ENCODE measurements around the gene SYNGR2.

GRCh38 chr17:77242428-77242932 lies 38.8 kb upstream of the SEPTIN9 start:
- PRO-cap: no peak

DNA sequence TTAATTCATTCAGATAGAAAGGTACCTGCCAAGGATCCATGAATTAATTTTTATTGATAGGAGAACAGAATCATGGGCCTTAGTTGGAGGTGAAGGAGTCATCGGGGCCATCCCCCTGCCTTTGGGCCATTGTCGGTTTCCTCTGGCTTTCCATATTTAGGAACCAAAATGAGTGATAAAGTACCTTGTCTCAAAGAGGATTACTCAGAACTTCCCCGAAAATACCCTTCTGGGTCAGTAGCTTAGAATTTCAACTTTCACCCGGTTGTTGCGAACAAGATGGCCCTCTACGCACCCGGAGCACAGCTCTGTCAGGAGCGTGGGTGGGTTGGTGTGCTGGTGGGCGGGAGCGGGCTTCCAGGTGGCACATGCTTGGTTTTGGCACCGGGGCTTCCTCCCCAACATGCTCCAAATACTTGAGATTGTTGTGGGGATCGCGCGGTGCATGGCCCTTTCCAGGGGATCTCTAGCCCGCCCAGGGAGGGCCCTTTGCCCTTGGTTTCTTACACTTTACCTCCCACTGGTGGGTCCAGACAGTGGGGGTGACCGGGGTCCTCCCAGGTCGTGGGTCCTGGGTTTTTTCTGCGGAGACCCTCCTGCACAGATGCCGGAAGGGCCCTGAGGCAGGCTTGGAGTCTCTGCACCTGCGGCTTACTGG lies 1.3 kb downstream of the SEPTIN9 start:
- PRO-cap: no peak

GRCh38 chr17:77327546-77328114 lies 46.3 kb downstream of the SEPTIN9 start:
- PRO-cap: no peak

- PRO-cap: no peak
These were observed 71.2 kb downstream of the SEPTIN9 start for GRCh38 chr17:77352440-77352904.

DNA sequence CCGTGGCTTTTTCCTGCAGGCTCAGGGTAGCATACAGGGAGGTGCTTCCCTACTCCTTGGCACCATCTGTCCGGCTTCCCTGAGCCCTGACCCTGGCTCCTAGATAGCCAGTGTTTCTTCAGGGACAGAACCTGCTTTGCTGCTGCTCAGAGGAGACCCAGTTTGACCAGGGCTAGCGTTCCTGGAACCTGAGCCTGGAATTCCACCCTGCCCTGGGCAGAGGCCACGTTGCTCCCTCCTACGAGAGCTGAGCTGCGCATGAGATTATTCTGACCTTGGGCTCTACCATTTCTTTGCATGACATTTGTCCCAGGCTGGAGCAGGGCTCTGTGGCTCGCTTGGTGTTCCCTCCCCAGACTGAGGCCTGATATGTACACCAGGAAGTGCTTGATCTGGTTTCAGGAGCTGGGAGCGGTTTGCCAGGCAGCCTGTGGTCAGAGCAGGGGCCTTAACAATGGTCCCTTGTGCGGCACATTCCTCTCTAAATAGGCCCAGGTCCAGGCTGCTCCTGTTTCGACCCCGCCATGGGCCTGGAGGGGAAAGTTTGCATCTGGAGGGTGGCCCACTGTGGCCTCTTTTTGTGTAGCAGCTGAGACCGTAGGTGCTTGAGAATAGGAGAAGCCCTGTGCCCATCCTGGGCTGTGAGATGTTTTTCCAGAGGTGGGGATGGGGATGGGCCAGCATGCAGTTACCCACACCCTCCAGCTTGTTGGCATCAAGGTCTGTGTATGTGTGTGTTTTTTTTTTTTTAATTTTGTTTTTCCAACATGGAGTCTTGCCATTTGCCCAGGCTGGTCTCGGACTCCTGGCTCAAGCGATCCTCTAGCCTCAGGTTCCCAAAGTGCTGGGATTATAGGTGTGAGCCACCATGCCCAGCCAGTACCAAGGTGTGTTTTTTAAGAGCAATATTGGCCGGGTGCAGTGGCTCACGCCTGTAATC lies 113.3 kb downstream of the SEPTIN9 start:
- PRO-cap: no peak

DNA sequence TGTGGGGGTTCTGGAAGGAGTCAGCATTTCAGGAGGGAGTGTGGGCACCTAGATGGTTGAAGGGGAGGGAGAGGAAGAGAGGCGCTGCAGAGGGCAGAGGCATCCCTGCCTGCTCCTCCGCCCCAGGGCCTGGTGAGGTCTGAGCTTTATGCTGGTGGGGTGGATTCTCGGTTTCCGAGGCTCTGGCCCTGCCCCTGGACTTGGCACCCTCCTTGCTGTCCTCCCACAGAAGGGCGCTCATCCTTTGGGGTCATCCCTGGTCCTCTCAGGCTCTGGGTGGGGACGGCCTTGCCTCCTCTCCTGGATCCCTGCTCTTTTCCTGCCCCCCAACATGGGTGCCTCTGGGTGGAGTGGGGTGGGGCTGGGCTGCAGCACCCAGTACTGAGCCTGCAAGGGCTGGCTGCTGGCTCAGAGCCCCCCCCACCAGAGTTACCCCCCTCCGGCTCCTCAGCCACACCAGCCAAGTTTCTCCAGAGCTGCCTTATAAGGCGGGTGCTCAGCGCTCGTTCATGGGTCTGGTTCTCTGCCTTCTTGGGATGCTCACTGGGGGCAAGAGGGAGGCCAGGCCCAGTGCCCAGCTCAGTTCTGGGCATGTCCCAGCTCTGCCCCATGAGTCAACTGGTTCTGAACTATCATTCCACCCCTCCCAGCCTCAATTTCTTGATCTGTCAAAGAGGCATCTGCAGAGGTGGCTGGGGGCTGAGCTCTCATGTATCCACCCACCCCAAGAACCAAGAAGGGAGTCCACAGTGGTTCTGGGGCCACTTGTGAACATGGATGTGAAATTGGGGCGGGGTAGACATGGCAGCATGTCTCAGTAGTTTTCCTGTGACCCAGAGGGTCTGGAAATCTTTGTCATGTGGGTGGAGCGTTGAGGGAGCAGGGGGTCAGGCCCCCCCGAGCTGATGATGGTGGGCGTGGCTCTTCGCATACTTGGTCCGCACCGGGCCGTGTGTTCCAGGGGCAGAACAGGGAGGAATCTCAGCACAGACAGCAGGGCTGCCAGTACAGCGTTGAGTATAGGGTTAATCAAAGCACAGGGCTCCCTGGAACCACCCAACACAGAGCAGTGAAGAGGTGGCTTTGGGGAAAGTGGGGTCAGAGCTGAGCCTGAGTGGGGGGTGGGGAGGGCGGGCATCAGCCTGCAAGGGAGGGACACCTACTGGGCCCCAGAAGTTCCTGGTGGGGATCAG lies 126.7 kb downstream of the SEPTIN9 start:
- PRO-cap: no peak

GRCh38 chr17:77424866-77425750 lies 143.8 kb downstream of the SEPTIN9 start:
- PRO-cap: no peak

DNA sequence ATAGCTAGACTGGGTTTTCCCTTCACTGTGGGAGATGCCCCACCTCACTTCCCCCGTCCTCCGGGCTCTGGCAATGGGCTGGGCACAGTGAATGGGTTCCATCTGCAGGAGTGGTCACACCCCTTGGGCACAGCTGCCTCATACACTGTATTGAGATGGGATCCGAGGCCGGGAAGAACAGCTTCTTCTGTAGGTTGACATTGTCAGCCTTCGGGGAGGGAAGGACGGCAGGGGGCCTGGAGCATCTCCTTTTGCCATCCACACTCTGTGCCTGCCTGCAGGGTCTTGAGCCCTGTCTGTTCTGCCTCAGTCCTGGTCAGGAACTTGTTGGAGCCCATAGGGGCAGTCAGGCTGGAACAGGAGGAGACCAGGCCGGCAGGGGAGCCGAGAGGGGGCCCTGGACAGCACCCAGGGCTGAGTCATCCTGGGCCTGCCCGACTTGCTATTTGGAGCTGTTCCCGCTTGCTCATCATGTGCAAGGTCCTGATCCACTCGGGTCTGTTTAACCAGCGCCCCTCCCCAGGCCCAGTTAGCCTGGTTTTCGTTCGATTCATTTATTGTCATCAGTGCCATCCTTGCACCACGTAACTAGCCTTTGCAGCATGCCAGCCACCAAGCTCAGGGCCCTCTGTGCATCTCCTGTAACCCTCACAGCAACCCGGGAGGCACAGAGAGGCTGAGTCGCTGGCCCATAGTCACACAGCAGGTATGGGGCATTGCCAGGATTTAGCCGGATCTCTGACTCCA lies 146.3 kb downstream of the SEPTIN9 start:
- PRO-cap: no peak

DNA sequence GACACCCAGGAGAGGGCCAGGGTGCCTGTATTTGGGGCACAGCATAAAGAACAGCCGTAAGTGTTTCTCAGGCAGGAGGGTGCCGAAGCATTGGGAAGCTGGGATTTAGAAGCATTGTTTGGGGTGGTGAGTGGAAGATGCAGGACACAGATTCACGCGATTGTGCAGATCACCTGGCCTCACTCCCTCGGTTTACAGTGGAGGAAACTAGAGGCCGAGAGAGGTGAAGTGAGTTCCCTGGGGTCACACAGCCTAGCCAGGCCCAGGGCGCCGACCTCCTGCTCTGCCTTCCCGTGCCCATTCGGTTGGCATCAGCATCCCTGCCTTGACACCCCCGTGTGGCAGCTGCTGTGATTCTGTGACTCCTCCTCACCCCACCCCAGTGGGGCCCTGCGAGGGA lies 155.5 kb downstream of the SEPTIN9 start:
- PRO-cap: no peak

DNA sequence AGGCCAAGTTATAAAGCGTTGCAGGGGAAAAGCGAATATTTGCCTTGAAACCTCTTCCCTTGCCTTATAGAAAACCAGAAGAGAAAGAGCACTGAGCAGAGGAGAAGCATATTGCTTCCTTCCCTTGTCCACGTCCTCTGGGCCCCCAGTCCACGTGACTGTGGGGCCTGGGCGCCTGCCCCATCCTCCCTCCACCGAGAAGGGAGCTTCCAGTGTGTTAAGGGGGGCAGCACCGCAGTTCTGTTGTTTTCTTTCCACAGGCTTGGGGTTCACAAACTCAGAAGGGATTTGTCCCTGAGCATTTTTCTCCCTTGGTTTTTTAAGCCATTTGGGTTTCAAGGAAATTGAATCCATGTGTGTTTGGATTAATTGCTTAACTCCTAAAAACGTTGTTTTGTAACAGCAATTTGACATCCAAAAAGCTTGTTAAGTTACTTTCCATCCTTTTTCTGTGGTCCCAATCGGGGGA lies 329.7 kb downstream of the SEPTIN9 start:
- PRO-cap: no peak

DNA sequence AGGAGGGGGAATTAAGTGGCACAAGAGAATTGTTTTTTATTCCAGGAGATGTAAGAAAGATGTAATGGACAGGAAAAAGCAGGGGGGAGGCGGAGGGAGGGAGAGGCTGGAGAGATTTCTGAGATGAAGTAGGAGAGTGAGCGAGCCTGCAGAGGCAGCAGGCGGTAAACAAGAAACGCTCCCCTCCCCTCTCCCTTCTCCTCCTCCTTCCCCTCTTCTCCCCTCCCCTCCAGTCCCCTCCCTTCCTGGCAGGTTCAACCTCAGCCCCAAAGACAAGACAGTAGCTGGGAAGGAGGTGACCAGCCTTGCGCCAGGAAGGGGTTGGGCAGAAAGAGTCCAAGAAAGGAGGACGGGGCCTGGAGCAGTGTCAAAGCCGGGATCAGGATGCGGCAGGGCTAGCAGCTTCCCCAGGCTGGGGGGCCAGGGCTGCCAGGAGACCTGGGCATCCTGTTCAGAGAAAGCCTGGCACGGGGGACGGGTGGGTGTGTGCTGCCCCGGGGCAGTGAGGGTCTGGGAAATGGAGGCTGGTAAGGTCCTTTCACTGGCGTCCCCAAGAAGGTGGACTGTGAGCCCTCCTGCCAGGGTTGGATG lies 261.7 kb upstream of the TNRC6C start:
- PRO-cap: no peak

GRCh38 chr17:77831257-77831837 lies 127.2 kb upstream of the TNRC6C start:
- PRO-cap: no peak

GRCh38 chr17:77887361-77888332 lies 70.9 kb upstream of the TNRC6C start:
- PRO-cap: bidirectional peak, plus-strand start at chr17:77887786, minus-strand start at chr17:77887749; bidirectional peak, plus-strand start at chr17:77888118, minus-strand start at chr17:77888048

DNA sequence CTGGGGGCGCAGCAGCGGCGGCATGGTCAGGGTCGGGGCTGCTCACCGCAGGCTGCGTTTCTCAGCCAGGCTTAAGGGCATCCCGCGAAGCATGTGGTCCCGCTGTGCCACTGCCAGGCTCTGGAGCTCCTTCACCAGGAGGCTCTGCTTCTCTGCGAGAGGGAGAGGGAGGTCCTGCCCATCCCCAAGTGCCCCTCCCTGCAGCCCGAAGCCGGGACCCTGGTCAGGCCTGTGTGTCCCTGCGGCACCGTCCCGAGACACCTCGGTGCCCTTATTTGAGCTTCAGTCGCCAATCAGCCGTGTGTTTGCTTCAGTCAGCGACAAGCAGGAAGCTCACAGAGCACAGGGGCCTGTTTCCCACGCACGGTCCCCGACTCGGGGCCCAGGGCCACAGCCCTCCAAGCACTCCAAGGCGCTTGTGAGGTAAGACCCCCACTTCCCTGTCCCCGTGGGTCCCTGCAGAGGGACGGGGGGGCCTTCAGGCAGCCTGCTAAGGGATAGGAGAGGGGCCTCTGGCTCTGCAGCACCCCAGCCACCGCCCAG lies 3.4 kb downstream of the TMC6 start:
- PRO-cap: no peak

GRCh38 chr17:78133765-78134806 lies 3.5 kb downstream of the TMC8 start:
- PRO-cap: no peak

GRCh38 chr17:78168134-78169370 lies at the start of gene SYNGR2:
Gene SYNGR2, plus strand, starts transcription at chr17:78168581.
- PRO-cap: bidirectional peak, plus-strand start at chr17:78168599, minus-strand start at chr17:78168479; bidirectional peak, plus-strand start at chr17:78169024, minus-strand start at chr17:78168992; bidirectional peak, plus-strand start at chr17:78169161, minus-strand start at chr17:78169063

DNA sequence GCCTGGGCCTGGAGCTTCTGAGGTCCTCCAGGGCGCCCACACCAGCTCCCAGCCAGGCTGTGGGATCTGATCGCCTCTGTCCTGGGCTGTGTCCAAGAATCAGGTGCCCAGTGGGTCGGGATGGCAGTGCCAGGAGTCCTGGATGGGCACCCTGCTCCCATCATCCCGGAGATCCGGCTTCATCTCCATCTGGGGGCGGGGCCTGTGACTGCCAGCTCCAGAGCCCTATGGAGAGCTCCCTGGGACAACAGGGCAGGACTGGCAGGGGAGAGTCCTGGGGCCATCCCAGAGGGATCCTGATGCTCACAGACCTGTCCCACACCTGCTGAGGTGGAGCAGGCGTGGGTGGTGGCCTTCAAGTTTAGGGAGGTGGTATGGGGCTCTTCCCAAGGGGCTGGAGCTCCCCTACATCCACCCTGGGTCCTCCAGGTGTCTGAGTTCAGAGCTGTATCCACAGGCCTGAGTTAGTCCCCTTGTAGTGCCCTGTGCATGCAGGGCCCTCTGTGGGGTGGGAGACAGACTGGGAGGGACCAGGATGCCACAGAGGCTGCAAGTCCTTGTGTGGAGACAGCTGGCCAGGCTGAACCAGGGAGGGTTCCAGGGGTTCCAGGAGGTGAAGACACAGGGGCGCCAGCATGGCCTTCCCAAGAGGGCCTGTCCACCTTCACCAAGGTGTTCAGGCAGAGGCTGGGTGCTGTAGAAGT lies 1.1 kb downstream of the SYNGR2 start:
- PRO-cap: no peak

GRCh38 chr17:78171384-78171703 lies 3.0 kb downstream of the SYNGR2 start:
- PRO-cap: no peak

GRCh38 chr17:78176256-78177088 lies 8.1 kb downstream of the SYNGR2 start:
- PRO-cap: no peak

DNA sequence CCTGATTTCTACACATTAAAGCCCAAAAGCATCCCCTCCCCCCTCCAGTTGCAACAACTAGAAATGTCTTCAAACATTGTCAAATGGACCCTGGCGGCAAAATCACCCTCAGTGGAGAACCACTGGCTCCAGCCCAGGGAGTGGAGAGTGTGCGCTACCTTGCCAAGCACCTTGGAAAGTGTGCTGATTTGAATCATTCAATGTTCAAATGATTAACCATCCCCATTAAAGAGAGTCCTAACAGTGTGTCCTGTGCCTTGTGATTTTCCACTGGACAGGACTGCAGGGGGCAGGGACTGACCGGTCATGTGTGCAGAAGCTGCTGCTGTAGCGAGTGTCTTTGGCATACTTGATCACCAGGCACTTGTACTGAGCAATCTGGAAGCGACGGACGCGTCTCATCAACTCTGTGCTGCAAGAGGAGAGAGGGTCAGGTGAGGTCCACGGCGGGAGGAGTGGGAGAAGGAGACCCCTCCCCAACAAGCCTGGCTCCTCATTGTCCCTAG lies 2.0 kb downstream of the TK1 start:
- PRO-cap: no peak